Caco-2 (cell line): ENCODE data around the gene LRRC39.

DNA sequence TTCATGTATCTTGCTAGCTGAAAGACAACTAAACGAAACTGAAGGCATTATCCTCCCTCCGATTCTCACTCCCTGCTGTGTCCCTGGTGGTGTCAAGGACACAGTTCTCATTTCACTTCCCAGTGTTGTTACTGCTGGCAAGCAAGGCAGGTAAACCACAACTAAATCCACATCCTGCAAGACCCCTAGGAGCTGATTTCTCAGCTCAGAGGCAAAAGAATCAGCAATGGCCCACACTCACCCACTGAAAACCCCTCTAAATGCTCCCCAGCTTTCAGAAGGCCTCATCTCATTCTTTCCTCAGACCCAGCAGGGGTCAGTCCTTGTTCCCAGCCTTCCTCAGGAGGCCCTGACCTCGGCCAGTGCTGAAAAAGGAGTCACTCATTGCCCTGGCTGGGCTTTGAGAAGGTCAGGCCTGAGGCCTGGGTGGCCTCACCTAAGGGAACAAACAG lies 117.9 kb upstream of the SLC44A3 start:
- PRO-cap, result no peak
- RRBS, result no CpG with 5 or more reads among the region's 3 CpGs

DNA sequence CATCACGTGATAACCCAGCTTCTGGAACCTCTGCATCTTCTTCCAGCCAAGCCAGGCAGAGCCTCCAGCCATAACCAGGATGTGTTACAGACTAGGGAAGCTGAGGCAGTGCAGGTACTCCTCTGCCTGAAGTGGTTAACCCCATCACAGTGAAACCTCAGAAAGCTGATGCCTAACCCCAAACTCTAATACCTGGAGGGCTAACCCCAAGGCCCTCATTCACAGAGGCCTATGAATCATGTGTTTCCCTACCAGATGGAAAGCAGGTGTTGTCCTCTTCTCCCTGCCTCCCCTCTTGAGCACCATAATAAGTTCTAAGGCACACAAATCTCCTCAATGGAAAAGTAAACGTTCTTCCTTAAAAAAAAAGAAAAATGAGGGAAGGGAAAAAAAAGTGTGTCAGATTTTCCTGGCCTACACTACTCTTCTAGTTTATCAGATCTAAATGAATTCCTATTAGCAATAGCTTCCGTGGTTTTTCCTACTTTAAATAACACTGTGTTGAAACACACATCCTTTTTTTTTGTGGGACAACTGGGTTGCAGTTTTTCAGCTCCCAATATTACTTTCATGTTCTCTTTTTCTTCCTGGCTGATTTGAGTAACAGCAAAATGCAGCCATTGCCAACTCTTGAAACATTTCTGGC lies 43.1 kb downstream of the SLC44A3 start:
- PRO-cap, result no peak
- RRBS, result no CpG with 5 or more reads among the region's 3 CpGs

DNA sequence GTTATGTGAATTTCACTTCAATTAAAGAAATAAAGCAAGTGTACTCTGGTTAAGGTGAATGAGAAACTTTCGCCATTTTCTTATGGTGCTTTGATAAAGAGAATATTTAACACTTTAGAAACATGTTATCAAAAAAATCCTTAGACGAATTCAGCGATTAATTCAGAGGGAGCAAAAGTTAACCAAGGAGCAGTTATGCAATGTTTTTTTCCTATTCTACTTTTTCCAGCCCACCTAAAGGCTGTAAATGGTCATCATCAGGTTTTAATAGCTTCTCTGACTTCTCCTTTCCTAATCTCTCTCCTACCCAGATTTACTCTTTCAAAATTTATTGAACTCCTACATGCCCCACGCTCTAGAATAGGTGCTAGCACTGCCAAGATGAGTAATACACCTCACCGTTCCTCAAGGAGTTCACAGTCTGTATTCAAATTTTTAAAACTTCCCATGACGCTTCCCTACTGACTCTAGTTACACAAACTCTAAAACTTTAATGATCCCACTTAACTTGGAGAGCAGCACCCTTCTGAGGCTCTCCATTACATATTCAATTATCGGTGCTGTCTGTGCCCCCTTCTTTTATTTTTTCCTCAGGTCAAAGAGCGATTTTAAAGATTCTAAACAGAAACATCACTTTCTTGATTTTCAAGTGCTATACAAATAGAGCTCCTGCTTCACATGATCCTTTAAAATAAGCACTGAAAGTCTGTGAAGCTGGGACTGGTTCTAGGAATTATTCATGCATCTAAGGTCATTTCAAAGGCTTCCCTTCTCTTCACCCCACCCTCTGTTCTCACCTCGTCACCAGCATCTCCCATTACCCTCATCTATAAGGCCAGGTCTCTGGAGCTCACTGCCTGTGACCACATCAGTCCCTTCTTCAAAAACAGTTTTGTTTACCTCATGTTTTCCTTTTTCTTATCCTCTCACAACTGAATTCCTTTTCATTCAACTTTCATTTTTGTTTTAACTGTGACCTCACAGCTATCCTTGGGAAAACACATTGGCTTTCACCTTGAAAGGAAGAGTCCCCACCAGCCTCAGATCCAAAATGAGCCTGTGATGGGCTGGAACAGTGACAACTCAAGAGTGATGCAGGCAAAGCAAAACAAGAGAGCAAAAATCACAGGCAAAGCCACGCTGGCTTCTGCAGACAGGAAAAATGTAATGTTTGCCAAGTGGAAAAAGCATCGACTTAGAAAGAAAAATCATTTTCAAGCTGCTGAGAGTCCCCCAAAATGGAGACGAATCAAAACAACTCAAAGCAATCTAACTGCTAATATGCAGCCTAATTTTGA lies 51.4 kb downstream of the ALG14 start:
- PRO-cap, result no peak
- RRBS, result no CpG with 5 or more reads among the region's 12 CpGs

DNA sequence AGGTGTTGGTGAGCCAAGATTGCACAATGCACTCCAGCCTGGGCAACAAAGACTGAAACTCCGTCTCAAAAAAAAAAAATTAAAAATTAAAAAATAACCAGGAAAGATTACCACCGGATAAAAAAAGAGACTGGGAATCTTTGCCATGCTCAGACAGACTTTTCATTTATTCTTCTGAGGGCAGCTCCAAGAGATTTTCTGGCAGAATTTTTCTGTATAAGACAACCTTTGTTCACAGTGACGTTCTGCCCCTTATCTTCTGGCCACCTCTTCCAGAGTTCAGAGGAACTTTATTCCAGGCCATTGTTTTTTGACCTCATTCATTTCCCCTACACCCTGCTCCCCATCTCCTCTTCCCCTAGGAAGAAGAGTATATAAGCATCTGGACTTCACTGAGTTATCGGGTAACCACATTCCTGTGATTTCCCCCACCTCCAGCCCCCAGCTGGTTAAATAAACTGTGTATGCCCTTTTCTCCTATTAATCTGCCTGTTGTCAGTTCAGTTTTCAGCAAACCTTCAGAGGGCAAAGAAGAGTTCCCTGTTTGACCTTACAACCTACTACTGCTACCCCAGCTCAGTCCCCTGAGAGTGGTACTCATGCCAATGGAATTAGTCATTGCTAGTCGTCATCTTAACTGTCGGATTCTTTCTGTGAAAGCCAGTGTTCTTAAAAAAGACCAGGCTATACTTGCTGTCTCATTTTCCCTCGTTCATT lies 14.2 kb upstream of the ALG14 start:
- PRO-cap, result bidirectional peak, plus-strand start at position 663 of the sequence, minus-strand start at position 376 of the sequence
- RRBS, result no CpG with 5 or more reads among the region's 7 CpGs

GRCh38 chr1:95118074-95118444 lies 904 bp downstream of the TLCD4 start:
- PRO-cap, result no peak
- RRBS, result no CpG with 5 or more reads among the region's 10 CpGs

DNA sequence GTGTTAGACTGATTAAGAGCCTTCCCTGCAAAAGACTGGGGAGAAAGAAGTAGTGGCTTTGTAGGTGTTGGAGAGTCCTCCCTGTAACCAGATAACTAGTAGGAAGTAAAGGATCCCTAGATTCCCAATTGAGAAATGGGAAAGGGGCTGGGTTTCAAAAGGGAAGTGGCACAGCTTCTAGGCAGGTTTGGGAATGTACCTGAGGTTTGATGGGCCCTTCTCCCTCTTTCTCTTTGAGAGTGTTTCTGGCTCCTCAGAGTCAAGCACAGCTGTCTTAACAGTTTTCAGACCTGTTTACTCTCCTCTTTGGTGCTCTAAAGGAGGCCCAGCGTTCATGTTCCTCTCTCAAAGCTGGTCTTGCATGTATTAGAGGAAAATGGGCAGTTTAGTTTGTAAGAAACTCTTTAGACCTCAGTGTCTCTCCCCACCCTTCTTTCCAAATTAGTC lies 2.3 kb downstream of the TLCD4 start:
- PRO-cap, result no peak
- RRBS, result no CpG with 5 or more reads among the region's 1 CpG

DNA sequence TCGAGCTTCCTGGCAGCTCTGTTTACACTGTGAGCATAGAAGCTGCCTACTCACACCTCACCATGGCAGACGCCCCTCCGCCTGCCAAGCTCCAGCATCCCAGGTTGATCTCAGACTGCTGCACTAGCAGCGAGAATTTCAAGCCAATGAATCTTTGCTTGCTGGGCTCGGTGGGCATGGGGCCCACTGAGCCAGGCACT lies 17.6 kb upstream of the RWDD3 start:
- PRO-cap, result no peak
- RRBS, result no CpG with 5 or more reads among the region's 5 CpGs

GRCh38 chr1:96538027-96538707 lies 183.4 kb upstream of the PTBP2 start:
- PRO-cap, result no peak
- RRBS, result no CpG with 5 or more reads among the region's 5 CpGs

- PRO-cap, result no peak
- RRBS, result no CpG with 5 or more reads among the region's 3 CpGs
These were observed 365.9 kb downstream of the DPYD start for GRCh38 chr1:97554862-97555400.

- PRO-cap, result no peak
These were observed 120.2 kb downstream of the DPYD start for GRCh38 chr1:97800495-97801127.

GRCh38 chr1:97849308-97849755 lies 71.5 kb downstream of the DPYD start:
- PRO-cap, result no peak
- RRBS, result no CpG with 5 or more reads among the region's 3 CpGs

DNA sequence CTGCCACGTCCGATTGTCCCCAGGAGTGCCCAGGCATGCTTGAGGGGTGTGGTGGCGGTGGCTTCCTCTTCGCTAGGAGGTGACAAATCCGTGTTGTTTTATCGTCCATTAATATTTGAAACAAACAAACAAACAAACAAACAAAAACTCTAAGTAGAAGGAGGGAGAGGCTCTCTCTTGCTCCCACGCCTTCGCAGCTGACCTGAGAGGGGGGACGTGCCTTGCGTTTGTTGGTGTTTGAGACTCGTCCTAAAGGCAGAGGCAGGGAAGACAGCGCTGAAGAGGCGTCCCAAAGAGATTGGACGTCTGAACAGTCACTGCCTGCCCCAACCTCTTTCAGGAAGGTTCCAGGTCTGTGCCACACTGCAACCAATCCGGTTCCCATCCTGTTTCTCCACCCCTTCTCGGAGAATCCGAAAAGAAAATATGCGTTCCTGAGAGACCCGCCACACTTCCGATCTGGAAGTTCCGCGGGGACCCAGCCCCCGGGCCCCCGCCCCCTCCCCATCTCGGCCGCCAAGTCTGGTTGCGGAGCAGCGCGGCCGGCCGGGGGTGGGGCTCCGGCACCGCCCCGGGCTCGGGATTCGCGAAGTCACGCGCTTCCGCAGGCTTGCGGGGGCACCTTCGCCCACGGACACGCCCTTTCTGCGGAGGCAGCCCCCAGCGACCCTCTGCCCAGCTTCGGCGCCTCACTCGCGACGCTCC lies 124.3 kb upstream of the DPYD start:
- PRO-cap, result no peak
- RRBS, result 87% methylated on average over 9 of the region's 51 CpGs

- PRO-cap, result no peak
- RRBS, result no CpG with 5 or more reads among the region's 19 CpGs
These were observed 127.4 kb upstream of the DPYD start for GRCh38 chr1:98048232-98048728.

- PRO-cap, result no peak
- RRBS, result no CpG with 5 or more reads among the region's 3 CpGs
These were observed 96.8 kb upstream of the PALMD start for GRCh38 chr1:99549034-99549513.

- PRO-cap, result no peak
- RRBS, result no CpG with 5 or more reads among the region's 4 CpGs
These were observed 7.1 kb upstream of the PALMD start for GRCh38 chr1:99638739-99639267.

DNA sequence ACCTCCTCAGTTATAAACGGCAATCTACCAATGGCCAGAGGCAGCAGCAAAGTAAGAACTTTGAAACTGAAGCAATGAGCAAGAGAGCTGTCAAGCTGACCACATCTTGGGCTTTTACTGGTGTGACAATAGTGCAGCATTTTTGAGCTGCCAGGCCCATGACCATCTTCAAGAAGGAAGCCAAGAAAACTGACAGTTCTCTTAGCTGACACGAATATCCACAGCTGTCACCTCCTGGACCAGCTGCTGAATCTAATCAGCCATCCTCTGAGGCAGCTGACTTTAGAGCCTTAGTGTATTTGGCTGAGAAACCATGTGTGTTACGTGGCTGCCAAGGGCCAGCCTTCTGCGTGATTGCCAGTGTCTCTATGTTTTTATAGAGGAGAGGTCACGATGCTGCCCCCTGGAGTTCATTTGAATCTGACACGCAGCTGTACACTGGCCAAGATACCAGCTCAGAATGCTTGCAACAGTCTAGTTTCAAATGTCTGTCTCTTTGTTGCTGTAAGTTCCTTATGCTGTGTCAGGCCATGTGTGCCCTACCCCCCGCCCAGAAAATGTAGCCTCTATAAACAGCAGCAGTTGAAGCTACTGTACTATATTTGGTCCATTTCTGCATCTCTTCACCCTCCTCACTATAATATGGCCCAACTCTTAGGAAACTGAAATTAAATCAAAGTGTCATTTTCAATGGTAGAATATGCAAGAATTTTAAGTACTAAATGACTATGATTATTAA lies 39.7 kb downstream of the PALMD start:
- PRO-cap, result no peak
- RRBS, result no CpG with 5 or more reads among the region's 7 CpGs

- PRO-cap, result no peak
- RRBS, result no CpG with 5 or more reads among the region's 4 CpGs
These were observed 37.9 kb downstream of the FRRS1 start for GRCh38 chr1:99728417-99729142.

GRCh38 chr1:99760332-99760602 lies 6.2 kb downstream of the FRRS1 start:
- PRO-cap, result no peak

DNA sequence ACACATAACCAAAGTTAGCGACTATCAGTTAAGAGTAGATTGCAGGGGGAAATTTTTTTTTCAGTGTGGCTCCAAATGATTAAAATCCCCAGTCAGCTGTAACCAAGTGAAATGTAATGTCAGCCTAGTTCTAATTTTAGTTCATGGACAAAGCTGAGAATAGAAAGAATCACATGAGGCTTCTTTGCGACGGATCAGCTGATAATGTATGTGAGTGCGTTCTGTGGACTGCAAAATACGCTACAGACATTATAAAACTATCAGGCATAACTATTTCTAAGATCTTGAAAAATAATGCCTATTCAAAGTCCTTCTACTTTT lies at the start of gene LRRC39:
Gene LRRC39, minus strand, starts transcription at position 121 of the 321 bp plus-strand sequence.
- PRO-cap, result no peak
- RRBS, result no CpG with 5 or more reads among the region's 5 CpGs

DNA sequence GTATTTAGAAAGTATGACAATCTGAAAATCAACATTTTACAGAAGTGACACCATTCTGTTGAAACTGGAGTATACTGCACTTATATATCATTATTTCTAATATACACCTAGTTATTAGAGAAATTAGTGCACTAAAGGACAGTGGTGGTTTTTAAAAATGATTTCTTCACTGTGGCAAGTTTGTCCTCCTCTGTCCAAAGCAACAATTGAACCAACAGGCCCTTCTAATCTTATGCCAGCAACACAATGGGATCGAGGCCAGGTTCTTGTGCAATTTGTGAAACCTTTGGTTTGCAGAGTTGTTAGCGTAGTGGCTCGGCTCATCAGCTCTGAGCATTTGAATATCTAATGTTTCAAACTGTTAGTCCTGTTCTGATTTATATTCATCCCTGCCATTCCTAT lies 9.8 kb upstream of the LRRC39 start:
- PRO-cap, result no peak
- RRBS, result no CpG with 5 or more reads among the region's 3 CpGs